Hepatocyte (in vitro differentiated cells and primary cell): ENCODE data around the genes SETD5 and OGG1.

DNA sequence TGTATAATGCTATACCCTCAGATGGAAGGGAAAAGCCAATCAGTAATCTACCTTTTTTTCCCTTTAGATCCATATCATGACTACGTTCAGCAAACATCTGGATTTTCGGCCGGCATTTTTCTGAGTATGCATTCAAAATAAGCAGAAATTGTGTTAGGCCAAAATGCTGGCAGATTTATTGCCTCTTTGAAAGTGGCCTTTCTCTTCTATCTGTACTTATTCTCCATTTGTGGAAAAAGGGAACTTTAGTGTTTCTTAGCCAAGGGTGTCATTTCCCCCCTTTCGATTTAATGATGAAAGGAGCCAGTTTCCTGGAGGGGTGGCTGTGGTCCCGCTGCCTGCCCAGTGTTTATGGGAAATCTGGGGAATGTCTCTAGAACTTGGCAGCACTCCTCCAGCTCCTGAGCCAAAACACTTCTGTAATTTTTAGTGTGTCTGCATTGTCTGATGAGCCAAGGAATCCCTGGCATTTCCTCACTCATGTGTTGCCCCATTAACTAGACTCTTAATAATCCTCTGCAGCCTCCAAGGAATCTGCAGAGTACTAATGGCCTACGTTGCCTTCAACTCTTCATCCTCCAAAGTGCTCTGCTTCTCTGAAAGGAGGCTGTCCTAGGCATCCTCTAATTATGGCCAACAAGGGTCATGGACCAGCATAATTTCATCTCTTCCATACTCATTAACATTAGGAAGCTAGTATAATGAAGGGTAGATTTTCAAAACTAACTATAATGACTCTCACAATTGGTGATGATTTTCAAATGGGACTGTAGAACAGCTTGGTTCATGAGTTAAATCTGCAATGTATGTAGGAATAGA is 448.8 kb downstream of the GRM7 start:
- RAMPAGE, long total RNA, result no peak
- RRBS, result no CpG with 5 or more reads among the region's 6 CpGs

DNA sequence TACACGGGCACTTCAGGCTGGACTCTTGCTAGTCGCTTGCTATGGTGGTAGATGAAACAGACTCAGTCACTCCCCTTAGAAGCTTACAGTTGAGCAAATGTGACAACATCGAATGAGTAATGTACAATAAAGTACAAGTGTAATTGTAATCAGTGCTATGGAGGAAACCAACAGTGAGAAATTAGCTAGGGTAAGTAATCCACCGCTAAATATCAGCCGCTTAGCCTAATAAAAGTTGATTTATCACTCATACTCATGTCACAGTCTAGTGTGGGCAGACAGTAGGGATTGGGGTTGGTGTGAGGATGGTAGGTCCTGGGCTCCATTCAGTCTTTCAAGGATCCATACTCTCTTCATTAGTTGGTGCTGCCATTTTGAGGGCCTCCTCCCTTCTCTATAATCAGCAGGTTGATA is 693.5 kb downstream of the GRM7 start:
- RAMPAGE, long total RNA, result no peak
- RRBS, result no CpG with 5 or more reads among the region's 5 CpGs

GRCh38 chr3:8444223-8444887 is 57.3 kb upstream of the LMCD1 start:
- RAMPAGE, long total RNA, result no peak
- RRBS, result no CpG with 5 or more reads among the region's 15 CpGs

DNA sequence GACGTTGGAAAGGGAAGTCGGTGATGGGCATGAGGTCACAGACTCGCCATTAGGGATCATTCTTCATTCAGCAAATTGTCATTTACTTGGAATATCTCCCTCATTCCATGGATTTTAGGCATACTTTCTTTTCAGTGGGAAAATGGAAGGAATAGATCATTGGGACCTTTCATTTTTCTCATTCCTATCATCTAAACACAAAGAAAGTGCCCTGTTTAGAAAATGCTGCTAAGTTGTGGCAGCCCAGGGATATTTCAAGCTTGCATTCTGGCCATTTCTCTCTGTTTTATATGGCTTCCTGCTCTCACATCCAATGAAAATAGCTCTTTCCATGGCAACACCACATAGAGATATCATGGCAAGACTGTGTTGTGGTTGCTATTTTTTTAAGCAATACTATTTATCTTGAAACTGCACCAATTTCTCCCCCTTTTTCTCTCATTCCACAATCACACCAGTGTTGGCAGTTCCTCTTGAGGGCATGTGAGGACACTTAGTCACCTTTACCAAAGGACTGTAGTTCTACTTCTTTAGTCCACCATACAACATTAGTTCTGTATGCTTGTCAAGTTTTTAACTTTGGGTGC is 40.6 kb upstream of the LMCD1 start:
- RAMPAGE, long total RNA, result no peak
- RRBS, result no CpG with 5 or more reads among the region's 3 CpGs

DNA sequence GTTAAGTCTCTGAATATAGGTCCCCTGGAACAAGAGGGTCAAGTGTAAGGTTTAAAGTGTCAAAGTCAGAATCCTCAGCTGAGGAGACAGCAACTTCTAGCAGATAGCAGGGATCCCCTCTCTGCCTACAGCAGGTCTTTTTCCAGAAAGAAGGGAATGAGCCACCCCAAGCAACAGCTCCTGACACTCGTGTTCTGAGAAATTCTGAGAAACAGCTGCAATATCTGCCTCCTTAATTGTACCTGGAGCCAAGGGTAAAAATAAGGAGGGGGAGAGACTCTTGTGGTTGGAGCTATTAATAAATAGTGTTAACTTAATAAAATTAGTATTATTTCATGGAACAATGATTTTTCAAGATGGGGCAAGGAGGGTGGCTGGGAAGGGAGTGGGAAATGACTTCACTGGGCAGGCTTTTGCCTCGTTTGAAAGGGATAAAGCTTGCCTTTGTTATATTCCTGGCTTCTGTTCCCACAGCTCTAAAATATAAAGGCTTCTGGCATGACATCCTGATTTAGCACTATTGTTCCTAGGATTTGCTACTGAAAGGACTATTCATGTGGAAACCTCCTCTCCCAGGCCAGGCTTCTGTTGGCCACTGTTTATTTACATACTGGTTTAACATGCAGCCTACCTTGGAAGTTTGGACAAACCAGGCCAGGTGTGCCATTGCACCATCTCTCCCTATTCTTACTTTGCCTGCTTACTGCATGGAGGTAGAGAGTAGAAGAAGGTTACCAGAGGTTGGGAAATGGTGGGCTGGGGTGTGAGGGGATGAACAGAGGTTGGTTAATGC is 2.6 kb upstream of the LMCD1 start:
- RAMPAGE, long total RNA, result no peak
- RRBS, result no CpG with 5 or more reads among the region's 2 CpGs

GRCh38 chr3:8611227-8611690 is 33.3 kb downstream of the SSUH2 start:
- RAMPAGE, long total RNA, result no peak
- RRBS, result 94% methylated on average over 2 of the region's 17 CpGs

DNA sequence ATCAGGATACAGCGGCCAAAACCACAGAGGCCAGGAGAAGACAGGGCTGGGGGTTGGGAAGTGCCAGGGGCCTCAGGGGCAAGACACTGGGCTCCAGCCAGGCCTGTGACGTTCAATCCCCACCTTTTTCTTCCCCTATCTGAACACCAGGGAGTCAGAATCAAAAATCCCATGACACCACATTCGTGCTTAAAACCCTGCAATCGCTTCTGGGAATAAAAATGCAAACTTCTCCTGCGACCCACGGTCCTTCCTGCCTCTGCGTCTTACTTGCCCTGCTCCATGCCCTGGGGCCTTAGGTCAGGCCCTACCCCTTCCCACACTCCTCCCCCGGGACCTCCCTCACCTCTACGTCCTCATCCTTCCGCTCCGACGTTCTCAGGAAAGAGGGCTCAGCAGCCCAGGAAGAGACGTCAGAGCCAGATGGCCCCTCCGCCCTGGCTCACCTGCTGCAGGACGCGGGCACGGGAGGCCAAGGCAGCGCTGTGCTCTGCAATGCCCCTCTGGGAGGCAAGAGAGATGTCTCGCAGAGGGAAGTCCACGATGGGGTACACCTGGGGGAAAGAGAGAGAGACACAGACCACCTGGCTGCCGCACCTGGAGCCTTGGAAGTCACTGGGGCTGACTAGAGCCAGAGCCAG is 21.4 kb downstream of the SSUH2 start:
- RAMPAGE, long total RNA, result no peak
- RRBS, result no CpG with 5 or more reads among the region's 21 CpGs

DNA sequence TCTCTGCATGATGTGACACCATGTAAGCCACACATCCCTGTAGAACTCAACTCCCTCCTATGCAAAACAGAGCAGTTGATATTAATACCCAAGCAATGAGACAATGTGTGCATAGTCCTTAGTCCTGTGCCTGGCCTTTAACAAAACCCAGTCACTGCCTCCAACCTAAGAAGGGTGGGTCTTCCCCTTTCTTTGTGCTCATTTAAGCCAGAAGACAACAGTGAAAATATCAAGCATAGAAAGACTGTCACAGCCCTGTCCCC is 6.1 kb downstream of the SSUH2 start:
- RAMPAGE, long total RNA, result no peak

DNA sequence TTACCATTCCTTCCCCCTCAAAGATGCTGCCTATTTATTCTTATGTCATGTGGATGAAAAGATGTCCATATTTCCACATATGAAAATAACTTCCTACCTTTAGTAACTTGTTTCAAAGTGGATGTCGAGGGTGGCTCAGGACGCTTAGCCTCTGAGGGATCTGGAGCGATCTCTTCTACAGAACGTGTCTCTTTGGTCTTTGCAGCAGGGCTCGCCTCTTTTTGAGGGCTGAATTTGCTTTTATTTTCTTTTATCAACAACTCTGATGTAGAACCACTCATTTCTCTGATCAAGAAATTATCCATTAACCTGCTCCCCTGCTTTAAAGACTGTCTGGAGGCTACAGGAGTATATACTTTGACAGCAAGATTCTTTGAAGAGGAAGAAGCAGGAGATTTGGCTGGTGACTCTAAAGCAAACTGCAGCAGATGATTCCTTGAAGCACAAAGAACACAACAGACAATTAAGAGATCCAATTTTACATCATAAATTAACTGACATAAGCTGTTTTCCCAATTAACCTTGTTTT is 21.8 kb downstream of the RAD18 start:
- RAMPAGE, long total RNA, result no peak
- RRBS, result no CpG with 5 or more reads among the region's 5 CpGs

- RAMPAGE, long total RNA, result no peak
- RRBS, result no CpG with 5 or more reads among the region's 3 CpGs
These were observed 3.2 kb downstream of the RAD18 start for GRCh38 chr3:8960199-8960440.

DNA sequence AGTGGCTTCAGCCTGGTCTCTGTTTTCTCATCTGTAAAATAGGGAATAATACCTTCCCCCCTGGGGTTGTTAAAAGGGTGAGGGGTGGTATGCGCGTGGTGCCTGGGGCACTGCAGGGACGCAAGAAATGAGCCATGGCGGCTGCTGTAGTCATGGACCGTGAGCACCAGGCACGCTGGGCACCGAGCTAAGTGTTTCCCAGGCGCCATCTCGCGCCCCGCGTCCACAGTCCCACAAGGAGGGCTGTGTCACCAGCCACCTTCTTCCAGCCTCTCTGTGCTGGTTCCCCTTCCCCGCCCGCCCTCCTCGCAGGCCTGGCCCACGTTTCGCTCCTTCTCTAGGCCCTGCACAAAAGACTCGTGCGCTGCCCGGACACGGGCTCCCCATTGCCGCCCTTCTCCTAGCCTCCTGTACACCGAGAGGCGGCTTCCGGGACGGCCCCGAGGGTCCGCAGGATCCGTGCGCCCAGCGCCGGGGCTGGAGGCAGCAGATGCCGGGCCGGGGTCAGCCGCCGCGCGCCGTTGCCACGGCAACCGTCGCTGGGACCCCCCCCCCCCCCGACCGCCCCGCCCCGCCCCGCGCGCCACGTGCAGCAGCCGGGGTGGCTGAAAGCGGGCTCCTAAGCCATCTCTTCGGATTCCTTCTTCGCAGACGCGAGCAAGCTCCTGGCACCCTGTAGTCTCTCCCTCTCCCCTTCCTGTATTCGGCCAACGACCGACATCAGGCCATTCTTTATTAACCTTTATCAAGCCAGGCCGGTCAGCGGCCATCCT is 113.4 kb downstream of the SRGAP3 start:
- RAMPAGE, long total RNA, result no peak
- RRBS, result 11% methylated on average over 13 of the region's 61 CpGs

DNA sequence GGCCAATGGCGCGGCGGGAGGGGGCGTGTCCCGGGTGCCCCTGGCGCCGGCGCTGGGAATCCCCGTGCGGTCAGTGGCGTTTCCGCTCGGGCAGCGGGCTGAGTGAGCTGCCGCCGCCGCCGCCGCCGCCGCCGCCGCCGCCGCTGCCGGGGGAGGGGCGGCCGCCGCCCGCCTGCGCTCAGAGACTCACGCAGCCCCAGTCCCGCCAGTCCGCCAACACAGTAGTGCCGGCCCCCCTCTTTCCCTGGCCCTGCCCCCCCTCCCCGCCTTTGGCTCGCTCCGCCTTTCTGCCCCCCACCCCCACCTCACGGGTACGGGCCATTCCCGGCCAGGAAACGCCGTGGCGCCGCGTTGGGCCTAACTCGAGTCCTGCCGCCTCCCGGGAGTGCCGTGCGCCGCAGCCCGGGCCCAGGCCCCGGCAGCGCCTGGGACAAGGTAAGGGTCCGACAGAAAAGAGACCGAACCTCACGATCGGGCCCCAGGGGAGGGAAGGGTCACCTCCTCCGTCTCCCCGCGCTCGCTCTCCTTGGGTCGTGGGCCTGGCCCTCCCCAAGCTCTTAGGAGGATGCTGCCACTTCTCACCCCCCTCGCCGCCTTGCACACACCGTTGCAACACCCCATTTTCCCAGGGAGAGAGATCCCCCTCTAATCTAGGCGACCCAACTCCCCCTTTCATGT is at the start of gene SETD5:
Gene SETD5, plus strand, starts transcription at position 73 of the 678 bp plus-strand sequence.
- RAMPAGE, long total RNA, result no peak
- RRBS, result 1% methylated on average over 30 of the region's 68 CpGs

DNA sequence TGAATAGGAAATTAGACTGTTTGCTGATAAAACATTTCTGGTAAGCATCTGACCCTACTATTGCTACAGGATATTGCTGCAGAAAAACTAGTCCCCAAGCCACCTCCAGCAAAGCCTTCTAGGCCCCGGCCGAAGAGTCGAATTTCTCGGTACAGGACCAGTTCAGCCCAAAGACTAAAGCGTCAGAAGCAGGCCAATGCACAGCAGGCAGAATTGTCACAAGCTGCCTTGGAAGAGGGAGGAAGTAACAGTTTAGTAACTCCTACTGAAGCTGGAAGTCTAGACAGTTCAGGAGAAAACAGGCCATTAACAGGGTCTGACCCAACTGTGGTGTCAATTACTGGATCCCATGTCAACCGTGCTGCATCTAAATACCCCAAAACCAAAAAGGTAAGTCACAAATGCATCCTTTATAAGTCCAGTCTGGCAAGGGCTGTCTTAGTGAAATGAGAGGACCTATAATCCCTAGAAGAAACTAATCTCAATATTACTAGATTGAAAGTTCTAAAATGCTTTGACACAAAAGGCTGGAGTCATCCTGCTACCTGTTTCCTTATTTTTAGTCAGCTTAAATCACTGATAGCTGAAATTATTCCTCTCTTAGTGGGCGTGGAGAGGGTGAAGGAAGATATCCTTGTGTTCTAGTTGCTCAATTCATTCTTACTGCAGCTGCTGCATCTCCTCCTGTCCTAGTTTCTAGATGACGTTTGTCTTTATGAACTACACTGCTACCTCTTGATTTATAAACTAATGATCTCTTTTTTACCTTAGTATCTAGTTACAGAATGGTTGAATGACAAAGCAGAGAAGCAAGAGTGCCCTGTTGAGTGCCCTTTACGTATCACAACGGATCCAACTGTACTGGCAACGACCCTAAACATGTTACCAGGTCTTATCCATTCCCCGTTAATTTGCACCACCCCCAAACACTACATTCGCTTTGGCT is 50.5 kb downstream of the SETD5 start:
- RAMPAGE, long total RNA, result no peak
- RRBS, result no CpG with 5 or more reads among the region's 13 CpGs

- RAMPAGE, long total RNA, result no peak
- RRBS, result no CpG with 5 or more reads among the region's 12 CpGs
These were observed 61.2 kb downstream of the SETD5 start for GRCh38 chr3:9458086-9459461.

GRCh38 chr3:9466991-9467356 is 69.6 kb downstream of the SETD5 start:
- RAMPAGE, long total RNA, result no peak
- RRBS, result no CpG with 5 or more reads among the region's 2 CpGs

DNA sequence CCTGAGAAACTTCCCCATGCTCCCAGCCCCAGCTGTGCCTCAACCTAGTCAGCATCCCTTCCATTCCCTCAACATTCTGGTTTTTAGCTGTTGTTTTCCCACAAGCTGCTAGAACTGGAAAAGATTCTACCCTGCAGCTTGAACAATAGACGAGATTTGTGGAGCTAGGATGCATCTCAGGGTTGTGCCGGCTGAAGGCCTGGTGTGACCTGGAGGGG is 8.1 kb upstream of the CPNE9 start:
- RAMPAGE, long total RNA, result no peak
- RRBS, result no CpG with 5 or more reads among the region's 2 CpGs

DNA sequence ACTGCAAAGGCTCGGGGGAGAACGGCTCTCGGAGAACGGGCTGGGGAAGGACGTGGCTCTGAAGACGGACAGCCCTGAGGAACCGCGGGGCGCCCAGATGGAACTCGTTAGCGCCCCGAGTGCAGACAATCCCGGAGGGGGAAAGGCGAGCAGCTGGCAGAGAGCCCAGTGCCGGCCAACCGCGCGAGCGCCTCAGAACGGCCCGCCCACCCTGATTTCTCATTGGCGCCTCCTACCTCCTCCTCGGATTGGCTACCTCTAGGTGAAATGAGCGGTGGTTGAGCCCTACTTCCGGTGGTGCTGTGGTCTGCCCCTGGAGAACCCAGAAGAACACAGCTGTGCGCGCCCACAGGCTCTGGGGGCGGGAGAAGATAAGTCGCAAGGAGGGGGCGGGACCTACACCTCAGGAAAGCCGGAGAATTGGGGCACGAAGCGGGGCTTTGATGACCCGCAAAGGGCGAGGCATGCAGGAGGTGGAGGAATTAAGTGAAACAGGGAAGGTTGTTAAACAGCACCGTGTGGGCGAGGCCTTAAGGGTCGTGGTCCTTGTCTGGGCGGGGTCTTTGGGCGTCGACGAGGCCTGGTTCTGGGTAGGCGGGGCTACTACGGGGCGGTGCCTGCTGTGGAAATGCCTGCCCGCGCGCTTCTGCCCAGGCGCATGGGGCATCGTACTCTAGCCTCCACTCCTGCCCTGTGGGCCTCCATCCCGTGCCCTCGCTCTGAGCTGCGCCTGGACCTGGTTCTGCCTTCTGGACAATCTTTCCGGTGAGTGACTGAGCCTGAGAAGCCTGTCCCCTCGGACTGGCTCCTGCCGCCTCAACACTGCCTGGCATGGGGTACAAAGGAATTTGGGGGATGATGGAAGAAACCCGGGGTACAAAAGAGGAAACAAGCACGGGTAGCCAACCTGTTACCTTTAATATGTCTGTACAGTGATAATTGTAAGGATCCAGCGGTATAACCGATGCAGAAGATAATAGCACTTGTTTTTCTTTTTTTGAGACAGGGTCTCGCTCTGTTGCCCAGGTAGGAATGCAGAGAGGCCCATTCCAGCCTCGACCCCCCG is at the start of gene OGG1:
Gene OGG1, plus strand, starts transcription at position 294 of the 1,066 bp plus-strand sequence.
- RAMPAGE, long total RNA, result no peak
- RRBS, result under 1% methylated on average over 7 of the region's 63 CpGs

GRCh38 chr3:9760730-9761873 is 8.6 kb downstream of the CAMK1 start:
- RAMPAGE, long total RNA, result no peak
- RRBS, result no CpG with 5 or more reads among the region's 20 CpGs

- RAMPAGE, long total RNA, result no peak
- RRBS, result no CpG with 5 or more reads among the region's 15 CpGs
These were observed 8.2 kb downstream of the TADA3 start for GRCh38 chr3:9783954-9784501.

- RAMPAGE, long total RNA, result no peak
- RRBS, result no CpG with 5 or more reads among the region's 18 CpGs
These were observed 4.9 kb downstream of the TADA3 start for GRCh38 chr3:9786997-9788113.